ENCODE results near the genes UXS1 and SH3RF3.

- CAGE, long polyA plus RNA = no peak
- RRBS = no CpG with 5 or more reads among the region's 50 CpGs
These were observed 136.5 kb downstream of the NCK2 start for GRCh38 chr2:105881096-105881758.

- CAGE, long polyA plus RNA = no peak
- RRBS = no CpG with 5 or more reads among the region's 4 CpGs
These were observed 136.2 kb upstream of the ECRG4 start for GRCh38 chr2:105929322-105929742.

DNA sequence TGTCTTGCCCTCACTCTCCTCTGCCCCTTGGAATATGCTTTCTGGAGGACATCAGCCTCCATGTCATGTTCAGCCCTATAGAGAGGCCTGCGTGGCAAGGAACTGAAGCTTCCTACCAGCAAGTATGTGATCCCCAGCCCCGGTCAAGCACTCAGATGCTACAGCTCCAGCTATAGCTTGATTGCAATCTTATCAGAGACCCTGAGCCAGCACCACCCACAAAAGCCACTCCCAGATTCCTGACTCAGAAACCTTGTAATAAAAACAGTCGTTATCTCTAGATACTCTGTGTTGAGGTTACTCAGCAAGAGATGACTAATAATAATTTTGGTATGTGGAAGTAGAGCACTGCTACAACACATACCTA is 88.4 kb upstream of the ECRG4 start:
- CAGE, long polyA plus RNA = no peak
- RRBS = no CpG with 5 or more reads among the region's 3 CpGs

DNA sequence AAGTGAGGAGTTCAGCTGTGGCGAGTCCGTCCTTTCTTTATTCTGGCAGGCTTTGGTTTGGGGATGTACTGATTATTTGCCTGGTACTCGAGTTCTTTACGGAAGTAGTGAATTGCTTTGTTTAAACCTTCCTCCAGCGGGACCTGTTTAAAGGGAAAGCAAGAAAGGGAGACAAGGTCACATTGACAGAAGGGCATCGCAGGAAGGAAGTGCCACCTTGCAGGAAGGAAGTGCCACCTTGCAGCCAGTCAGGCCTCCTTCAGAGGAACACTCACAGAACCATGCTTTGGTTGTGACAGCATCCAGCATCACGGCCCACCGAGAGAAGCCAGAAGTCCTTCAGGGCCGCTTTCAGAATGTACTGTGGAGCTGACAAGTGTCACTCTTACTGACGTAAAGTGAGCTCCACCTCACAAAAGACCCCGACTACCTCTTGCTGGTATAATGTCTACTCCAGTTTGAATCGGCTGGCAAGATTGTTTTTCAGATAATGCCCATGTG is 28.6 kb downstream of the ECRG4 start:
- CAGE, long polyA plus RNA = no peak
- RRBS = no CpG with 5 or more reads among the region's 12 CpGs

- CAGE, long polyA plus RNA = no peak
- RRBS = no CpG with 5 or more reads among the region's 15 CpGs
These were observed 31.3 kb downstream of the ECRG4 start for GRCh38 chr2:106096668-106097216.

- CAGE, long polyA plus RNA = no peak
- RRBS = 1% methylated on average over 53 of the region's 140 CpGs
These were observed at the start of gene UXS1 for GRCh38 chr2:106193588-106194818. UXS1 (minus strand) TSS chr2:106194301.

- CAGE, long polyA plus RNA = no peak
- RRBS = no CpG with 5 or more reads among the region's 5 CpGs
These were observed 49.9 kb downstream of the CD8B2 start for GRCh38 chr2:106536986-106537635.

DNA sequence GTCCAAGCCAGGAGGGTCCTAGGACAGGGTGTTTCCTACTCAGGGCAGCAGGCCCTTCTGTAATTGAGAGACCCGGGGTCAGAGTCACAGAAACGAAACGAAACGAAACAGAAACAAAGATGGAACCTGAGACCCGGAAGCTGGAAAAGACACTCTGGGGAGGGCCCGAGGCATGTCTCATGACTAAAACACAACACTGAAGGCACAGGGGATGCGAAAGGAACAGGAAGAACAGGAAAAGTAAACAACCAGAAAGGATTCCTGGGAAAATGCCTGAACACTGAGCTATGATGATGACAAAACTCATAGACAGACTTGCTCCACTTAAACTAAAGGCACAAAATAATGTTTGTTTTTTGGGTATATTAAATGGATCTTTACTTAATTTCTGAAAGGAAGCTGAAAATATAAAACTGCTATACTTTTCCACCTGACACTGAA is 16.7 kb upstream of the SULT1C2 start:
- CAGE, long polyA plus RNA = no peak
- RRBS = 46% methylated on average over 2 of the region's 7 CpGs

- CAGE, long polyA plus RNA = no peak
- RRBS = no CpG with 5 or more reads among the region's 26 CpGs
These were observed 624 bp downstream of the GCC2 start for GRCh38 chr2:108449376-108450284.

DNA sequence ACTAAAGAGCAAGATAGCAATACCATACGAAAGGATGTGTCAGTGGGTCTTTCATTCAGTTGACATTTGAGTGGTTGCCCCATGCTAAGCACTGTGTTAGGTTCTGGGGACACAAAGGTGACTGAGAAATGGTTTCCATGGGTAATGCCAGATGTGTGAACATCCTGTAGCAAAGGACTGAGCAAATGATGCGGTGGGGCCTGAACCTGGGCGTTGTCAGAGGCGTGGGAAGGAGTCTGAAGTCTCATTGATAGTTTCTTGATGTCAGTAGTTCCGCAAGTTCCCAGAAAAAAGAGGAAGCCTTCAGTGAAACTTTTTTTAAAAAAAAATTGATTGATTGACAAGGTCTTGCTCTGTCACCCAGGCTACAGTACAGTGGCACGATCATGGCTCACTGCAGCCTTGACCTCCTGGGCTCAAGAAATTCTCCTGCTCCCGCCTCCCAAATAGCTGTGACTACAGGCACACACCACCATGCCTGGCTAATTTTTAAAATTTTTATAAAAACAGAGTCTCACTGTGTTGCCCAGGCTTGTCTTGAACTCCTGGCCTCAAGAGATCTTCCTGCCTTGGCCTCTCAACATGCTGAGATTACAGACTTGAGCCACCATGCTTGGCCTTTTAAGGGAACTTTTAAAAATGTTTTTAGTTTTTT is 57.0 kb downstream of the LIMS1 start:
- CAGE, long polyA plus RNA = no peak
- RRBS = no CpG with 5 or more reads among the region's 7 CpGs

DNA sequence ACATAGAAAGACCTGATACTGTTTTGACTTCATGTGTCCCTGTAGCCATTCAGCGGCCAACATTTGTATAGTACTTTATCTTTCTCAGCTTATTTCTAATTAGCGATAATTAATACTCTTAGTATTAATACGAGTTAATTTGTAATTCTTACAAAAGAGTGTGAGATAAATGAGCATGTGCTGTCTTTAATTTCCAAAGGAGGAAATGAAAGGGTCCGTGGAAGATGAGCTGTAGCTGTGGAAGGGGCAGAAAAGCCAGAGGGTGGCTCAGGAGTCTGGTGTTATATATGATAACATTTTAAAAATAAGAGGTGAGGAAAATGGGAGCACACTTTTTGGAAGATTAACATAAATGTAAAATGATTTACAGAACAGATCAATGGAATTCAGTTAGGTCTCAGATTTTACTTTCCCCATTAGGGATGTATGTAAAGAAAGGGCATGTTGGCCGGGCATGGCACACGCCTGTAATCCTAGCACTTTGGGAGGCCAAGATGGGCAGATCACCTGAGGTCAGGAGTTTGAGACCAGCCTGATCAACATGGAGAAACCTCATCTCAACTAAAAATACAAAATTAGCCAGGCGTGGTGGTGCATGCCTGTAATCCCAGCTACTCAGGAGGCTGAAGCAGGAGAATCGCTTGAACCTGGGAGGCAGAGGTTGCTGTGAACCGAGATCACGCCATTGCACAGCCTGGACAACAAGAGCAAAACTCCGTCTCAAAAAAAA is 62.0 kb downstream of the LIMS1 start:
- CAGE, long polyA plus RNA = no peak
- RRBS = no CpG with 5 or more reads among the region's 11 CpGs

- CAGE, long polyA plus RNA = no peak
- RRBS = no CpG with 5 or more reads among the region's 10 CpGs
These were observed 79.8 kb downstream of the LIMS1 start for GRCh38 chr2:108613951-108614597.

DNA sequence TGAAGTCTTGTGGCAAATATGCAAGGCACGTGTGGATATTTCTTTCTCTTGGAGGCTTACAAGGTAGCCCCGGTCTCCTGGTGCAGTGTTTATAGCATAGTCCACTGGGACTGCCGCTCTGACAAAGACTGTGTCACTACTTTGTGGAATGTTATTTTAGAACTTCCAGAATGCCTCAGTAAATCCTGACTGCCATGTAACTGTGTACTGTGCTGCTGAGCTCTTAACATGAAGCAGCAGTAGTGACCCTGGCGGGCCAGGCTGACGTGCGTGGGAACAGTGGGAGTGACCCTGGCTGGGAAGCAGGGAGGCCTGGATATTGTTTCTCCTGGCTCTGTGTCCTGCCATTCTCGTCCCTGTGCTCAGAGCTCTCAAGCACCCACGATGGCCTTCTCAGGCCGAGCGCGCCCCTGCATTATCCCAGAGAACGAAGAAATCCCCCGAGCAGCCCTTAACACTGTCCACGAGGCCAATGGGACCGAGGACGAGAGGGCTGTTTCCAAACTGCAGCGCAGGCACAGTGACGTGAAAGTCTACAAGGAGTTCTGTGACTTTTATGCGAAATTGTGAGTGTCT is 64.5 kb upstream of the RANBP2 start:
- CAGE, long polyA plus RNA = no peak
- RRBS = no CpG with 5 or more reads among the region's 19 CpGs

DNA sequence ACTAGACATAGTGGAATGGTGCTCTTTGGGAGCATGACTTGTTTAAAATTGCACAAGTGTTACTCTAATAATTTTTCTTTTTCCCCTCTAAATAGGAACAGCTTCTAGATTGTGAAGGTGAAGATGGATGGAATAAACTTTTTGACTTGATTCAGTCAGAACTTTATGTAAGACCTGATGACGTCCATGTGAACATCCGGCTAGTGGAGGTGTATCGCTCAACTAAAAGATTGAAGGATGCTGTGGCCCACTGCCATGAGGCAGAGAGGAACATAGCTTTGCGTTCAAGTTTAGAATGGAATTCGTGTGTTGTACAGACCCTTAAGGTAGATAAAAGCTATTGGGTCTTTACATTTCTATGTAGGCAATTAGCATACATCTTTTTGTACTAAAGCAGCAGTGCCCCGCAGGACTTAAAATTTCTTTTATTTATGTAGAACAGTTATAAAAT is 16.2 kb downstream of the RANBP2 start:
- CAGE, long polyA plus RNA = no peak
- RRBS = no CpG with 5 or more reads among the region's 6 CpGs

- CAGE, long polyA plus RNA = no peak
- RRBS = no CpG with 5 or more reads among the region's 2 CpGs
These were observed 18.6 kb downstream of the EDAR start for GRCh38 chr2:108970398-108970804.

- CAGE, long polyA plus RNA = no peak
- RRBS = under 1% methylated on average over 26 of the region's 91 CpGs
These were observed at the start of gene SH3RF3 for GRCh38 chr2:109128585-109129365. SH3RF3 (plus strand) TSS chr2:109129205.

- CAGE, long polyA plus RNA = no peak
- RRBS = no CpG with 5 or more reads among the region's 21 CpGs
These were observed 66.6 kb downstream of the SH3RF3 start for GRCh38 chr2:109195504-109196146.

- CAGE, long polyA plus RNA = no peak
- RRBS = no CpG with 5 or more reads among the region's 11 CpGs
These were observed 237.7 kb downstream of the SEPTIN10 start for GRCh38 chr2:109375882-109376606.

GRCh38 chr2:109510981-109511721 is 102.6 kb downstream of the SEPTIN10 start:
- CAGE, long polyA plus RNA = no peak
- RRBS = no CpG with 5 or more reads among the region's 8 CpGs

- CAGE, long polyA plus RNA = no peak
- RRBS = no CpG with 5 or more reads among the region's 10 CpGs
These were observed 30.0 kb downstream of the SOWAHC start for GRCh38 chr2:109644134-109644504.